Astrocyte (in vitro differentiated cells and primary cell): ENCODE results near the gene DSC3.

DNA sequence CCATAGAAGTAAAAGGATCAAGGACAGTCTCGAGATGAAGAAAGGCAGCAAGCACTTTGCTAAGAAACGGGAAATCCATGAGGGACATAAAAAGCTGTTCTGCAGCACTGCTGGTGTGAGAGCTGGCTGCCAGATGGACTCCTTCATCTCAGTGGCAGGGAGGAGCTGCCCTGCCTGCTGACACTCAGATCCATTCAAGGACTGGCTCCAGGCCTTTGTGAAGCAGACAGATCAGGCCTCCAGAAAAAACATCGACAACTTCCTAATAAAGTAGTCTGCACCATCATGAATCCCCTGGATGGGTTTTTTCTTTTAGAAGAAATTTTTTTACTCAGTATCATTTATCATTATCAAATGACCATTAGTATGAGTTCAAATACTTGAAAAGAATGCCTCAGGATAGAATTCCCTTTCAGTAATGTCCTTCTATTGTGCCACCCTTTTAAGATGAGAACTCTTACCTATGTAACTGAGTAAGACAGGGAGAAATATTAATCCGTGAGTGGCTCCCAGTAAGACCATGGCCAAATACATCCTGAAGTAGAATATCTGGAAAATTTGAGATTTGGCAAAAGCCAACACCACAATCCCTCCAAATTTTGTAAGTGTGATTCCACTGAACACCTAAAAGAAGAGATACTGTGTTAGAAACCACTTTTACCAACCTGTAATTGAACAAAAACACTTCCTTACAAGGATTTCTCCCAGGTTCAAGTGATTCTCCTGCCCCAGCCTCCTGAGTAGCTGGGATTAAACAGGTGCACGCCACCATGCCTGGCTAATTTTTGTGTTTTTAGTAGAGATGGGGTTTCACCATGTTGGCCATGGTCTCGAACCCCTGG is 29.8 kb downstream of the RMC1 start:
- PRO-cap, result no peak
- RRBS, 2 experiments, result no CpG with 5 or more reads among the region's 6 CpGs

DNA sequence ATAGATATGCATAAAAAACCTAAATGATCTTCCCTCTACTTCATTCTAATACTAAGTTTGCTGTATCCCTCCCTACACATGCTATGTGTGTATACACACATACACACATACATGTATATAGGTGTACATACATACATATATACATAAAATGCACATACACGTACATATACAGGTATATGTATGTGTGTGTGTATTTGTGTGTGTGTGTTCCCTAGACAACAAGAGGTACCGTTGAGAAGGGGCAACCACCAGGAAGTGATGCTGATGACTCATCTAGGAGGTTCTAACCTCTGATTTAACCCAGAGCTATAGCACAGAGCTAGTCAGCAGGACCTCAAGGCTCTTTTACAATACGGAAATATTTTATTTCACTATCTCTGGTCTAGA is 139.1 kb downstream of the LAMA3 start:
- PRO-cap, result no peak
- RRBS, 2 experiments, result no CpG with 5 or more reads among the region's 3 CpGs

- PRO-cap, result no peak
- RRBS, 2 experiments, result 36 to 65% methylated on average over 4 to 5 of the region's 8 CpGs
Observed at GRCh38 chr18:23857877-23858147, 156.7 kb upstream of the TTC39C start.

DNA sequence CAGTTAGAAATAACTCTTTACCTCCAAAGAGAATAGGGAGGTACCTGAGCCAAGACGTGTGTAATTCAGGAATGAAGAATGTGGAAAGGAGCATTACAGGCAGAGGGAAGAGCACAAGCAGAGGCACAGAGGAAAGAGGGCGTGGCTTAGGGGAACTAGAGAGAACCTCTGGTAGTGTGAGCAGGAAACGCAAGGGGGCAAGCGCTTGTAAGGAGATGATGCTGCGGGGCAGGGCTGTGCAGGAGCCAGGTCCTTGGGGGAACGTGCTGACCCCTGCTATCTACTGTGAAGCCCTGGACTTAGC is 50.1 kb upstream of the TTC39C start:
- PRO-cap, result no peak
- RRBS, 2 experiments, result no CpG with 5 or more reads among the region's 6 CpGs

GRCh38 chr18:24914346-24914831 is 437.6 kb downstream of the ZNF521 start:
- PRO-cap, result no peak
- RRBS, 2 experiments, result no CpG with 5 or more reads among the region's 3 CpGs

DNA sequence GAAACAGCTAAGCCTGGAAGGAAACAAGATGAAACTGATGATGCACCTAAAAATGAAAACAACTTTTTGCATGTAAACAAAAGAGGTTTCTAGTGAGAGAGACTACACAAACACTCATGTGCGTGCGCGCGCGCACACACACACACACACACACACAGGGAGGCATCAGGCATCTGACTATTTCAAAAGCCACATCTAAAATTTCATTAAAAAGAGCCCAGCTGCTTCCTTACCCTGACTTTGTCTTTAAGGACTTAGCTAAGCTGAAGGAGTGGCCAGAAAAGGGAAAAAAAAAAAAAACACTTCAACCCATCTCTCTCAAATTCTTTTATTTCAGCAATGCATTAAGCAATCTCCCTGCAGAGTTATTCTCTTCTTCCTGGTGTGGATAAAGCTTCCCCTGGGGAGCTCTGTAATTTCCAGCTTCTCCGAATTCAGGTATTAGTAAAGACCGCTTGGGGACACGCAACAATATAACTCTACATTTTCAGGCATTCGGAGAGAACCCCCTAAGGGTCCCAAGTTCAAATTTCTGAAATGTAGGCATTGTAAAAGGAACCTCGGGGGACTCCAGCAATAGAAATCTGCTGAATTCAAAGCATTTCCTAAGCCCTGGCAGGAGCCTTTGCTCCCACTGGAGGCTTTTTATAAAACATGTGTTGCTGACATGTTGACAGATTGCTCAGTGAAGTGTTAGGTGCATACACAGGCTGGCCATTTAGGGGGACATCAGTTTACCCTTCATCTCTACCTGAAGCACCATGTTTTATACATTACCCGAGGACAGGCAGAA is 67.0 kb downstream of the ZNF521 start:
- PRO-cap, result no peak
- RRBS, 2 experiments, result no CpG with 5 or more reads among the region's 11 CpGs

DNA sequence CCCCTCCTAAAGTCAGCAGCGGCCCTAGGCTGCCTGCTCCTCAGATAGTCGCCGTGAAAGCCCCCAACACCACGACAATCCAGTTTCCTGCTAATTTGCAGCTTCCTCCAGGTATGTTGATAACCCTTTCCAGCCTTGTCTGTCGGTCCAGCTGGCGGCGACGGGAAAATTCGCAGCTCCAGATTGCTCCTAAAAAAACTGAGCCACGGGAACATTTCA is 830 bp downstream of the TAF4B start:
- PRO-cap, result no peak
- RRBS, 2 experiments, result no CpG with 5 or more reads among the region's 10 CpGs

DNA sequence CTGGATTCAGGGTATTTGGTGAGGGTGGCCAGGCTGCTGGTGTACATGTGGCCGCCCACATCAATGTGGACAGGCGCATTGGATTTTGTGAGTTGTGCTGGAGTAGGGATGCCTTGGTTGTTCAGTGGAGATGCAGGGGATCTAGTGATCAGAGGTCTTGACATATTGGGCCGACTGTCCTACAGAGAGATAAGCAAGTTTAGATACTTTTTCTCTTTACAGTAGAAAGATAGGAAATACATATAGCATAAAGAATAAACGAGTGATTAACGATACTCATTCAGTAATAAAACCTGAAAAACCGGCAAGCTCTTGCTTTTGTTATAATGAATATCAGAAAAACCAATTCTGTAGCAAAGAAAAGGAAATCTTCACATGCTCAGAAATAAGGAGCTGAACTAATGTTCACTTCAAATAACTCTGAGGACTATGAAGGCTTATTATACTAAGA is 47.3 kb downstream of the KCTD1 start:
- PRO-cap, result no peak
- RRBS, 2 experiments, result no CpG with 5 or more reads among the region's 6 CpGs

- PRO-cap, result no peak
- RRBS, 2 experiments, result under 1 to 2% methylated on average over 20 of the region's 54 CpGs
Observed at GRCh38 chr18:26547775-26548267, 532 bp downstream of the KCTD1 start.

DNA sequence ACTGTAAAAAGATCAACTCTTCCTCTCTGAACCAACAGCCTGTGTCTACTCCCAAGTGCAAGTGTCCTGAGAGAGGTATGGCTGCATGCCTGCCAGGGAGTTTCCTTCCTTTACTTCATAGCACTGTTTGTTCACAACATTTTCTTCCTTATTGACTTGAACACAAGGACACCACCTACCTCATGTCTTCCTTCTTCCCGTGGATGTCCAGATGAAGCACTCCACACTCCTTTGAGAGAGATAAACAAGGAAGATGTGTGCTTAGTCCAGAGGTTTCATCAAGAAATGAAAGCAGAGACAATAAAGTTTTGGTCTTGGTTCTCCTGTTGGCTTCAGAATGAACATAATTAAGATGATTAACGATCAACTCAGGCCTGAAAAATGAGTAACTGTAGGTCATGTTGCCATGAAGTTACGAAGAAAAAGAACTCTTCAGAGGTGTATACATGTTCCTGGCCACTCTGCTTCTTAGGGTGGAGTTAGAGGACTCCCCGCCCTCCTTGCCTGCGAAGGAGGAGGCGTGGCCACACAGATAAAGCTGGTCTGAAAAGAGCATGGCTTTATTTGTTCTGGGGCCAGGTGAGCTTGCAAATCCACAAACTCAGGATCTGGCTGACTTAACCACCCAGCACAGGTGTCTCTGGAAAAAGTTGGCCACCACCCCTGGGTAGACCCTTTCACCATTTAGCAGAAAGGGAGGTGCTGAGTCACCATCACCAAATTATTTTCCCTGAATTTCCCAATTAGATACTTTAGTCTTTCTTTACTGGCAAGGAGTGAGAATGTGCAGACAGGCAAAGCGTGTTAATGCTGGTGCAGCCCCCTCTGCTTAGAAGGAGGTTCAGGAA is 155.1 kb upstream of the KCTD1 start:
- PRO-cap, result no peak
- RRBS, 2 experiments, result no CpG with 5 or more reads among the region's 7 CpGs

DNA sequence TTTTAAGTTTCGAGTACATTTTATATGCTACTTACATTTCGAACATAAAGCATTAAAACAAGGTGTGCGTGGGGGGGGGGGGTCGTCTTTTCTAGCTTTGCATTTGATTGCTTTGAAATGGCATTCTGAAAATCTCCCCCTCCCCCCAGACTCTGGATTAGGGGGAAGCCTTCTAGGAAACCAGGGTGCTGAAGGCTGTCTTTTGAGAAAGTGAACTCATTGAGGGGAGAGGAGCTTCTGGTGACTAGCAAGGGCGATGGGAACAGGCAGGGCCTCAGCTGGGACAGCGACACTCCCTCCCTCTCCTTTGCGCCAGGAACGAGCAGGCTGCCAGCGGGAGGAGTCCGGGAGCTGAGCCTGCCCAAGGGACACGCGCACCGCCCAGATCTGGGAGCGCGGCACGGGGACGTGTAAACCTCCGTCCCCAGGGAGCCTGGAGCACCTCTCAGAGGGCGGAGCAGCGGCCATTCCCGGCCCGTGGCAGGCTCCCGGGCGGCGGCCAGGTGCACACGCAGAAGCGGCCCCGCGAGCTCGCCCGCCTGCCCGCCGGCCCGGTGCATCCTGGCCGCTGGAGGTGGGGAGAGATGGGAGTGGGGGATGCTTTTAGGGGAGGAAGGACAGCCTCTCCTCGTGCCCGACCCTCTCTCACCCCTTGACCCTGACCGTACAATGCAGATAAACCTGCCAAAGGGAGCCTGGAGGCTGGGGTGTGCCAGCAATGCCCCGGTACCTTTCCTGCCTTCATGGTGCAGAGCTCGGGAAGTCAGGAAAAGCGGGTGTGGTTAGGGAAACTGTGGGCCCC is 2.4 kb downstream of the AQP4 start:
- PRO-cap, result no peak
- RRBS, 2 experiments, result 0% methylated on average over 4 to 11 of the region's 41 CpGs

DNA sequence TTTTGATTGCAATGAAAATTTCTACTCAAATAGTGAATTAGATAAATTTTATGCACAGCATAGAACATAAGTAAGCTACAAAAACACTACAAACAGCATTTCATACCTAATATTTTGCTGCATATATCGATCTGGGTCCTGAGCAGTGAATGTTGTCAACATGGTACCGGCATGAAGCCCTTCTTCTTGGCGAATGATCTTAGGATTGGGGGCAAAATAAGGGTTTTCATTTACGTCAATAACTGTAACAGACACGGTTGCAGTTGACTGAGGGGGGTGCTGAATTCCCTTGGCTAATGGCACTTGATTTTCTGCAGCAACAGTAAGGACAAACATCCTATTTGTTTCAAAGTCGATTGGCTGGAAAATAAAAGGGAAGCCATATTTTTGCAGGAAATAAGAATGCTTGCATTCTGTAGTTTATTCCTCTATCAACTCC is 186.9 kb downstream of the CDH2 start:
- PRO-cap, result no peak
- RRBS, 2 experiments, result no CpG with 5 or more reads among the region's 6 CpGs

GRCh38 chr18:28009426-28010022 is 167.4 kb downstream of the CDH2 start:
- PRO-cap, result no peak
- RRBS, 2 experiments, result no CpG with 5 or more reads among the region's 6 CpGs

- PRO-cap, result no peak
- RRBS, 2 experiments, result no CpG with 5 or more reads among the region's 5 CpGs
Observed at GRCh38 chr18:28039043-28039504, 137.9 kb downstream of the CDH2 start.

DNA sequence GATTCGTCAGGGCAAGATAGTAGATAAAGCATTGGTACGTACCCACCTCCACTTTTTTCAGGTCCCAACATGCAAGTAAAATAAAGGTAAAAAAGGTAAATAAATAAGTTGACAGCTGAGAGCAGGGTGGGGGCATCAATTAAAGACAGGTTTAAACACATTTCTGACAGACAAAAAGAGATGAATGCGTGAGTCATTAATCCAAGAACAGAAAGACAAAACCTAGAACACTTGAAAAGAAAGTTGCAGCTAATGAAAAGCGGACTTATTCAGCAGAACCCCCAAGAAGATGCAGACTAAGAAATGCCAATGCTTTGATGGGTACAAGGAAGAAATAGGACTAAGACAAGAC is 979.6 kb upstream of the CDH2 start:
- PRO-cap, result no peak
- RRBS, 2 experiments, result no CpG with 5 or more reads among the region's 4 CpGs

DNA sequence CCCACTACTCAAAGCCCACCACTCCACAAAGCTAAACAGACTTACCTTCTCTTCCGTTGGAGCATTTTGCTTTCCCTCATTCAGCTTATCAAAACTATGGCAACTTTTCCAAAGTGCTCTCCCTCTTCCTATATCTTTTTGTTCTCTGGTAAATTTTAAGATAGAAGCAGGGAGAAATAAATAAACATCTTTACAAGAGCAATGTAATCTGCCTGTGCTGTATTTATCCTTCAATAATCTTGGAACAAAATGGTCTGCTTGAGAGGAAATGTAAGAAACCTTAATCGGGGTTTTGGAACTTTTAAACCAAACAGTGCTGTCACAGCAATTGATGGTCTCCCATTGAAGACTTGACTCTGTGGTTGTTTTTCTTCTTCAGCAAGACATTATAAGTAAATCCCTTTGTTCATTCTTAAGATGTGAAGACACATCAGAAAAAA is 360.1 kb downstream of the DSC3 start:
- PRO-cap, result no peak
- RRBS, 2 experiments, result no CpG with 5 or more reads among the region's 2 CpGs

DNA sequence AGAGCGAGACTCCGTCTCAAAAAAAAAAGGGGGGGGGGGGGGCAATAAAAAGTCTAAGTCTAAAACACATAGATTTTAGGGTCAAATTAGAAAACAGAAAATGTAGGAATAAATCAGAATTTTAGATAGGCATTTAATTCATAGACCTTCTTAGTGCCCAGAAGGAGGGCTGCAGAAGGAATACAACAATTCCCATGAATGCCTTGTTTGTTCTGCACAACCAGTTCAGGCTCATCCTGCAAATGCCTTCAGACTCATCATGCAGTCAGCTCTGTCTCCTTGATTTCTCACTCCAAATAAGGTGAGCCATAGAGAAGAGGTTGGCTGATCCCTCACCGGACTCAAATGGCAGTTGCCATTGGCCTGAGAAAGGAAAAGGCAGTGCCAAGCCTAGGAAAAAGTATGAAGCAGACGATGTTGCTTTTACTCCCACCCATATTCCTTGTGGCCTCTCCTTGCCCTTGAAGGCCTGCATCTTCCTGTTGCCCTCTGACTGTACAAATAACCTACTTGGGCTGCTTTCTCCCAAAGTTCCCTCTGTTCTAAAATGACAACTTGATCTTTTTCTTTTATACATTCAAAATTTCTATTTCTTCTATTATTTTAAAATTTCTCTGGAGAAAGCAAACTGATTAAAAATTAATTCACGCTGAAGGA is 50.3 kb downstream of the DSC3 start:
- PRO-cap, result no peak
- RRBS, 2 experiments, result no CpG with 5 or more reads among the region's 5 CpGs

DNA sequence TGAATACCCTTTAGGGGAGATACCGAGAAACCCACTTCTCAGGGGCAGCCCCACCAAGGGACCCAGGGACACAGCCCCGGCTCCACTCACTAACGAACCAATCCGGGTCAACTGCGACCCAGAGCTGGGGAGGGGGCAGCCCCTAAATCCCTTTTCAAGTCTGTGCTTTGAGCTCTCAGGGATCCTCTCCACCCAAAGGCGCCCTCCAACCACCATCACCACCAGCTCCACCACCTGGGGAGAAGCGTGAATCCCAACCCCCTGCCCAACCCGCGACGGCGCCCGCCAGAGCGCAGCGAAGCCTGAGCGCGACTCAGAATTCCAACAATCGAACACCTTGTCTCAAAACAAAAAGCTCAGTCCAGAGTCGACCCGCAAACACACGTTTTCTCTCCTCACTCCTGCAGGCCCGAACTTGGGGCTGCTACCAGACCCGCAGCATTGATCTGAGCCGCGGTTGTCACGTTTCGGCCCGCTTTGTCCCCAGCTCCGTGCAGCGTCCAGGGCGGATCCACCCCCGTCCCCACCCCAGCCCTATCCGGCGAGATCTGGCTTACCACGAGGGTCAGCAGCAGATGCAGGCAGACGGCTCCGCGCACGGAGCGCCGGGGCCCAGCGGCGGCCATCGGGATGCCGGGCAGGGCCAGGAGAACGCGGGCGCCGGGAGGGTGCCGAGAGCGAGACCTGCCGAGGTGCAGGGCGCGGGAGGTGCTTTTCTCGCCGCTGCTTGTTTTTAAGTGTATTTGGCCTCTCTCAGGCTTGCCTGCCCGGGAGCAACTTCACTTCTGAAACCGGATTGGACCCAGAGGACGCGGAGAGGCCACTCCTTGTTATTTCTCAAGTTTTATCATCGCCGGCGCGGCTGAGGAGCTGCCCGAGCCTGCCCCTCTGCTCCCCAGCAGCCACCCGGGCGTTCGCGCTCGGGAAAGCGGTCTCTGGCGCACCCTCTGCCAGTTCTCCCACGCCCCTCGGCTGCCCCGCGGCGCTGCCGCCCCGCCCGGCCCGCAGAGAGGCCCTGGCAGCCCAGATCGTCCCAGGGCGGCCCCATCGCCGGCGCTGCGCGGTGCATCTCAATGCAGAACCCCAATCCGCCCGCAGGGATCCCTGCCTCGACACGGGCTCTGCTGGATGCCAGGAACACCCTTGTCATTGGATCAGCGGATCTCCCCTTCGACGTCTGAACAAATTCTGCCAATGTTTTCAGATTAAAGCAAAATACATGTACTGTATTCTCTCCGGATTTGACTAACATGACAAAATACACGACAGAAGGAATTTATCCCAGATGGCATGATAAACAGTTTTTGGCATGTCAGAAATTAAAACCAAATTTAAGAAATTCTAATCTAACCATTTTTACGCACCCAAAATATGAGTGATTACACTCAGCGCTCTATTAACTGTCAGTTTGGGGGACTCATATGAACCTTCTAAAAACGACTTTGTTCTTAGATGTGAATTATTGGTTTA is at the start of gene DSC3:
DSC3 (minus strand) TSS at position 708 of the 1,470 bp plus-strand sequence.
- PRO-cap, result bidirectional peak, plus-strand start at position 571 of the sequence, minus-strand start at position 465 of the sequence
- RRBS, 2 experiments, result 3% methylated on average over 30 to 40 of the region's 99 CpGs

DNA sequence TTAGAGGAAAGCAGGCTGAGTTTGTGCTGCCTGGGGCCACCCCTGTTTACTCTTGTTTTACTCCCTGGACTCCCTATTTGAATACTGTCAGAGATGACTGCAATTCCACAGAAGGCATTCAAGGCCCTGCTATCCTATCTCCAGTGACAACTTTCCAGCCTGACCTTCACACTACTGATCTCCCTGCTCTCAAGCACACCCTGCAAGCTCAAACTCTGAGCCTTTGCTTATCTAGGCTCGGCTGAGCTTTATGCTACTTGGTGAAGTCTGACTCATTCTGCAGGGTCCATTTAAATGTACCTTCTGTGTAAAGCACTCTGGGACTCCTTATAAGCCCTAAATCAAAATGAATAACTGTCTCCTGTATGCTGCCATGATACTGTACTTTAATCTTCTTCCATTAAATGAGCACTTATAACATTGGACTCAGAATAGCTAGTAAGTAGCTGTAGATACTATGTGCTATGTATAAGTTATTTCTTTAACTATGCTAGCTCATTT is 39.3 kb upstream of the DSG1 start:
- PRO-cap, result no peak
- RRBS, 2 experiments, result no CpG with 5 or more reads among the region's 1 CpG

DNA sequence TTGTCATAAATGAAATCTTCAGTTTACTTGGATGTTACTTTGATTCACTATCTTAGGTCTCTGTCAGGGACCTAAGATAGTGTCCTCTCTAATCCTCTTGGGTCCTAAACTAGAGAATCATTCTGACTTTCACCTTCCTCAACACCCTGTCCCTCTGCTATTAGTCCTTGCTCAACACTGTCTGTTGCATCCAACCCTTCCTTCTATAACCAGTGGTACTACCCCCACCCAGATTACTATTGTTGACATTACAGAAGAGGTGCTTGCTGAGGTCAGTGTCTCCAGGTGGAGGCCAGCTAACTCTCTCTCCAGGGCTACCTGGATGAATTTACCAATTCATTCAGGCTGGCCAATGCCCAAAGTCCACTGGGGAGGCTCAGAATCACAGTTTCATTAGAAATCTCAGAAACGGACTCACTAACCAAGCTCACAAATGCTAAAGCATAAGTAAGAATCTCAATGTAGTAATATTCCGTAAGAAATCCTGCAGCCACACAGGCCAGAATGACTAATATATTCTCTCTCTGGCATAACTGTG is 10.2 kb upstream of the TTR start:
- PRO-cap, result no peak
- RRBS, 2 experiments, result no CpG with 5 or more reads among the region's 2 CpGs